ENCODE data around the gene NR2F2.

- RRBS = no CpG with 5 or more reads among the region's 3 CpGs
Measured at GRCh38 chr15:92934710-92935040, 34.6 kb downstream of the CHD2 start.

- RRBS = no CpG with 5 or more reads among the region's 4 CpGs
Measured at GRCh38 chr15:92984142-92984521, 84.0 kb downstream of the CHD2 start.

- RRBS = no CpG with 5 or more reads among the region's 10 CpGs
Measured at GRCh38 chr15:93019619-93020112, 69.3 kb downstream of the RGMA start.

GRCh38 chr15:93027290-93028276 lies 61.4 kb downstream of the RGMA start:
- RRBS = no CpG with 5 or more reads among the region's 20 CpGs

GRCh38 chr15:93065894-93066594 lies 23.0 kb downstream of the RGMA start:
- RRBS = 83% methylated on average over 11 of the region's 46 CpGs

DNA sequence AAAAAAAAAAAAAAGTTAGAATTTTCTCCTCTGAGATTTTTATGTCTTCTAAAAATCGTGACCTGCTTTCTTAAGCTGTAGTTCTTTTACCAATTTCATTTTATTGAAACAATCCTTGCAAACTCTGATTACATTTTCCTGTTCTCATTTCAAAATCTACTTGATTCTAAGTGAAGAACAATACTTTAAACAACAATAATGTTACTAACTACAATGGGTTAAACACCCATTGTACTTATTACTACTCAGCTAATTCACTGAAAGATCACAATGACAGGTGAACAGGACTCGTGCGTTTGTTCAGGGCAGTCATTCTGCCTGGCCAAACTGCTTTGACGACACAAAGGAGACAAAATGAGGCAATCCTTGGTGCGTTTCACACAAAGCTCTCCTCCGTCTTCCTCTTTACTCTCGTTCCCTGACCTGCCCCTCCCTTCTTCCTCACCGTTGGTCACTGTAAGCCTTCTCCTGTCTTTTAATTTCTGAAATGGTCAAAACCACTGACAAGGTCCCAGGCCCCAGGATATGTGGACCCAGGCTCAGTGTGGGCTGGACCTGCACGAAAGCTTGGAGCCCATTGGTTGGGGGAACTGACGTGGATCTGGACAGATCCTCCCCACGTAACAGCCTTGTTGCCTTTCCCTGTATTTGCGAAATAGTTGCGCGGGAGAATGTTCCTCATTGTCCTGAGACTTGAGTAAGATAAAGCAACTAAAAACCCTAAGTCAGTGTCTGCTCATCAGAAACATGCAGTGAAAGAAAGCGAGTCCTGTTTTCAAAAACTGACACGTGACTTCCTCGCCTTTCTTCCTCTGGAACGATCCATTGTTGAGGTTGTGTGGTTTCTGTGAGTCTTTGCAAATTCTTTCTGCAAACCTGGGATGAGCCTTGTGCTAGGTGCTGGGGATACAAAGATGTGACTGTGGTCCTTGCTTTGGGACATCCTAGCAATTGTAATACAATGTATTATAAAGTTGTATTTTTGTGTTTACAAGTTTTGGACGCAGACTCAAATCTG lies 147.1 kb upstream of the RGMA start:
- RRBS = no CpG with 5 or more reads among the region's 19 CpGs

- RRBS = no CpG with 5 or more reads among the region's 3 CpGs
Measured at GRCh38 chr15:94030054-94030446, 201.3 kb upstream of the MCTP2 start.

- RRBS = no CpG with 5 or more reads among the region's 25 CpGs
Measured at GRCh38 chr15:94230703-94231298, 560 bp upstream of the MCTP2 start.

DNA sequence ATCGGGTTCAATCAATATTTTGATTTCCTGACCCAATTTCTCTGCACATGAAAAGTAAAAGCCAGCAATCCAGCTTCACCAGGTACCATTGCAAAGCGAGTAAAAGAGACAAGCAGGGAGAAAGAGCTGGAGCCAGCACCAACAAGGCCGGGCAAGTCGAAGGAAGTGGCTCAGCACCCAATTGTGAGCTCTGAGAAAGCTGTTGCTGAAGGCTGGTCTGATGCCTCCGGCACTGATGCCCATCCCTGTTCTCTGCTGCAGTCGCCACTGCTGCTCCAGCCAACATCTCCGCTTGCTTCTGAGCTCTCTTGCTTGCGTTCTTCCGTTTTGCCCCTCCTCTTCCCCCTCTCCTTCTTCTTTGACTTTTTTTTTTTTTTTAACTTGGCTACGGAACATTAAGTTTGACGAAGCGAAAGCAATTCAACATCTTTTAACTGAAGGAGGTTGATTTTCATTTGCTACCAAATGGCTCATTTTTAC lies 442.9 kb downstream of the MCTP2 start:
- RRBS = 18% methylated on average over 3 of the region's 12 CpGs

GRCh38 chr15:95079760-95080060 lies 848.3 kb downstream of the MCTP2 start:
- RRBS = no CpG with 5 or more reads among the region's 5 CpGs

DNA sequence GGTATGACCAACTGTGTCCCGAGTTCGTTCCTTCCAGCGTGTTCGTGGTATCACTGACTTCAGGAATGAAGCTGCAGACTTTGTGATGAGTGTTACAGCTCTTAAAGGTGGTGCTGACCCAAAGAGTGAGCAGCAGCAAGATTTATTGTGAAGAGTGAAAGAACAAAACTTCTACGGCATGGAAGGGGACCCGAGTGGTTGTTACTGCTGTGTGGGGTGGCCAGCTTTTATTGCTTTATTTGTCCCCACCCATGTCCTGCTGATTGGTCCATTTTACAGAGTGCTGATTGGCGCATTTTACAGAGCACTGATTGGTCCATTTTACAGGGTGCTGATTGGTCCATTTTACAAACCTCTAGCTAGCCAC lies 1016.0 kb downstream of the MCTP2 start:
- RRBS = no CpG with 5 or more reads among the region's 7 CpGs

DNA sequence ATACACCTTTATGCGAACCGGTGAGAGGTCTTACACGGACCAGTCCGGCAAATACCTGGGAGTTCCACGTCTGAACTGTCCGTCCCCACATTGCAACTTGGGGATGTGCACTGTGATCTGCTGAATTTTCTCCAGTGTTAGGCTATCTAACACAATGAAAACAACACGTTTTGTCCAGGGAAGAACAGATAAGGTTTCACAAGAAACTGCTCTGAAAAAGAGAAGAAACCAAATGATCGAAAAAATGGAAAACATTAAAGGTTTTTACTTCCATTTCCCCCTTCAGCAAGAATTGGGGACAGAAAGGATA lies 868.2 kb upstream of the NR2F2 start:
- RRBS = no CpG with 5 or more reads among the region's 8 CpGs

- RRBS = no CpG with 5 or more reads among the region's 2 CpGs
Measured at GRCh38 chr15:95478068-95478571, 852.4 kb upstream of the NR2F2 start.

DNA sequence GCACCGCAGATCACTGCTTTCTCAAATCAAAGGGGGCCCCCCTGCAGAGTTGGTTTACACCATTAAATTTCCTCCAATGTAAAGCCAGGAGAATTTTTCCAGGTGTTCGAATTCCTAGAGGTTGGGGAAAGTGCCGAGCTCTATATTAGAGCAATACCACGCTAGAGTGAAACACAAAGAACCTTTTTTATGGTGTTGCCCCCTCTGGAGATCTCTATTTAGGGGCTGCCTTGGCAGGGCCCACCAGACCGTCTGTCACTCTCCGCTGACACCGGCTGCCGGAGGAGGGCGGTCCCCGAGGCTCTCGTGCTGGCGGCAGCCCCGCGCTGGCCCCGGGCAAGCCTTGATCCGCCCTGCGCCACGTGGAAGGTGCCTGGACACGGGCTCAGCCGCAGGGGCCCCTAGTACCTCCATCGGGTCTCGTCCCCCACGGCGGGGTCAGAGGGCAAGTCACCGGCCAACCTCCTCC lies 277.8 kb upstream of the NR2F2 start:
- RRBS = 23% methylated on average over 8 of the region's 25 CpGs

GRCh38 chr15:96160252-96160844 lies 170.2 kb upstream of the NR2F2 start:
- RRBS = no CpG with 5 or more reads among the region's 11 CpGs

GRCh38 chr15:96162394-96162861 lies 168.1 kb upstream of the NR2F2 start:
- RRBS = no CpG with 5 or more reads among the region's 2 CpGs

DNA sequence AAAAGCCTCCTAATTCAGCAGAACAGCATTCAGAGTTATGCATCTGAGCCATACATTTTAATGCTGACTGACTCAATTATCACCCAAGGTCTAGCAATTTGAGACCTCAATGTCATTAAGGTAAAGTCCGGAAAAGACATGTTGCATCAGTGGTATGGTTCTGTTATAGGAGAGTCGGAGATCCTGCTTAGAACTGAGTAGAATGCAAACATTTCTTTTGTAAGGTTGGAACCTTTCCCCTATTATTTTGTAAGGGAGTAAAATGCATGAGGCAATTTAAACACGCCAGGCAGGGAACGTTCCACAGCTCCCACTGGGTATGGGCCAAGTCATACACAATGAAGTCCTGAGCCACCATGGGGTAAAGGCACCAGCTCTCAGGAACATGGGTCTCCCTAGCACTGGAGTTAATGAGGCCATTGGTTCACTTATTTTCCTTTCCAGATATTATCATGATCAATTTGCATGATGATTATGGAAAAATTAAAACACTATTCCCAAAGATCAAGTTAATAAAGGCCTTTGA lies 116.6 kb upstream of the NR2F2 start:
- RRBS = no CpG with 5 or more reads among the region's 4 CpGs

- RRBS = 16% methylated on average over 16 of the region's 72 CpGs
Measured at GRCh38 chr15:96321248-96322374, 8.9 kb upstream of the NR2F2 start.

- RRBS = no CpG with 5 or more reads among the region's 6 CpGs
Measured at GRCh38 chr15:96326218-96326520, 4.3 kb upstream of the NR2F2 start.

GRCh38 chr15:96330425-96331190 lies at the start of gene NR2F2:
TSS of gene NR2F2 (plus strand) at chr15:96330700.
- RRBS = 2% methylated on average over 35 of the region's 91 CpGs

Measured in AG09309 (cell line).